Panc1 (cell line): ENCODE measurements around the genes CAMK2N1 and KIF17.

DNA sequence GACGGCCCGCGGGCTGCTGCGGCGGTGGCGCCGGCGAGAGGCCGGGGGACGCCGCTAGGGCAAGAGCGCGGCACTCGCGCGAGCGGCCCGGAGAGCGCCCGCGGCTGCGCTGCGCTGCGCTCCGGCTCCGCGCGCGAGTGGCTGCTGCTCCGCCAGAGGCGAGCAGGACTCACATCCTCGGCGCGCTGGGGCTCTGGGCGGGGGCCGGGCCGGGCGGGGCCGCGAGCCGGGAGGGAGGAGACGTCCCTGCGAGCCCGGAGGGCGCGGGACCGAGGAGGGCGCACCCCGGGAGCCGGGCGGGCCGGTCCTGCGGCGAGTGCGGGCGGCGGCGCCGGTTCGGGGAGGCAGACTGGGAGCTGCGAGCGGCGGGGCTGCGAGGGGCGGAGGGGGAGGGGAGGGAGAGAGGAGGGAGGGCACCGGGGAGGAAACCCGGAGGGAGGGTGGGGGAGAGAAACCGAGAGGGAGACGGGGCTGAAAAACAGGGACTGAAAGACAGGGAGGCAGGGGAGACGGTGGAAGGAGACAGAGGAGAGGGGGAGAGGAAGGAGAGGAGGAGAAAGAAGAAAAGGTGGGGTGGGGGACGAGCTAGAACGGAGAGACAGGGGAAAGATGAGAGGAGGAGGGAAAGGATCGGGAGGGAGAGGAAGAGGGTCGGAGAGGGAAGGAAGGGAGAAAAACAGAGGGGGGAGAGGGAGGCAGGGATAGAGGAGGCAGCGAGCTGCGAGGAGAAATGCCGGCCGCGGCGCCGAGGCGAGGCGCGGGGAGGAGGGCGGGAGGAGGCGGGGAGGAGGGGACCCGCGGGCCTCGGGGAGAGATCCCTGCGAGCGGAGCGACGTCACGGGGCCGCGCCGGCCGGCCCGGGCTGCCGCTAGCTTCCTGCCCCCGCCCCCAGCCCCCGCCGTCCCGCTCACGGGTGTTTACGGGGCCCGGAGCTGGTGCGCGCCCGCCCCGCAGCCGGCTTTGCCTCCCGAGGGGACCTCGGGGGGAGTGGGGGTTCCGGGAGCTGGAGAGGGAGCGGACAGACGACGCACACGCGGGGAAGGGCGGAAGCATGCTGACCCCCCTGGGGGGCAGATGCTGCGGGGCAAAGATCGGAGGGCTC, at the start of gene CAMK2N1:
CAMK2N1 (minus strand) TSS at position 732 of the 1,102 bp plus-strand sequence.
- RRBS, 2 experiments: 1 to 5% methylated on average over 42 to 53 of the region's 123 CpGs

- RRBS, 2 experiments: 16 to 22% methylated on average over 25 of the region's 44 CpGs
Observed at GRCh38 chr1:20486588-20487781, 975 bp upstream of the CAMK2N1 start.

- RRBS, 2 experiments: no CpG with 5 or more reads among the region's 6 CpGs
Observed at GRCh38 chr1:20601146-20601882, 12.4 kb downstream of the CDA start.

- RRBS, 2 experiments: 1 to 19% methylated on average over 20 to 32 of the region's 119 CpGs
Observed at GRCh38 chr1:20717384-20718422, at the start of gene KIF17. Gene KIF17 (minus strand): TSS chr1:20718007.

DNA sequence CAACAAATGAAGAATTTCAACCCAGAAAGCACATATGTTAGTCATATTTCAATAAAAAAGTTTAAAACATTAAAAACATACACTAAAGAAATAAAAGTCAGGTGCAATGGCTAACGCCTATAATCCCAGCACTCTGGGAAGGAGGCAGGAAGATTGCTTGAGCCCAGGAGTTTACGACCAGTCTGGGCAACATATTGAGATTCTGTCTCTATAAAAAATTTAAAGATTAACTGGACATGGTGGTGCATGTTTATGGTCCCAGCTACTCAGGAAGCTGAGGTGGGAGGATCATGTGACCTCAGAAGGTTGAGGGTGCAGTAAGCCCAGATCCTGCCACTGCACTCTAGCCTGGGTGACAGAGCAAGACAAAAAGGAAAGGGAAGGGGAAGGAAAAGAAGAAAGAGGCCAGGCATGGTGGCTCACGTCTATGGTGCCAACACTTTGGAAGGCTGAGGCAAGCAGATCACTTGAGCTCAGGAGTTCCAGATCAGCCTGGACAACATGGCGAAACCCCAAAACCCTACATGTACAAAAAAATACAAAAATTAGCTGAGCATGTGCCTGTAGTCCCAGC, 88.5 kb upstream of the HP1BP3 start:
- RRBS, 2 experiments: no CpG with 5 or more reads among the region's 4 CpGs

GRCh38 chr1:20985792-20986419, 190.8 kb downstream of the EIF4G3 start:
- RRBS, 2 experiments: no CpG with 5 or more reads among the region's 3 CpGs

DNA sequence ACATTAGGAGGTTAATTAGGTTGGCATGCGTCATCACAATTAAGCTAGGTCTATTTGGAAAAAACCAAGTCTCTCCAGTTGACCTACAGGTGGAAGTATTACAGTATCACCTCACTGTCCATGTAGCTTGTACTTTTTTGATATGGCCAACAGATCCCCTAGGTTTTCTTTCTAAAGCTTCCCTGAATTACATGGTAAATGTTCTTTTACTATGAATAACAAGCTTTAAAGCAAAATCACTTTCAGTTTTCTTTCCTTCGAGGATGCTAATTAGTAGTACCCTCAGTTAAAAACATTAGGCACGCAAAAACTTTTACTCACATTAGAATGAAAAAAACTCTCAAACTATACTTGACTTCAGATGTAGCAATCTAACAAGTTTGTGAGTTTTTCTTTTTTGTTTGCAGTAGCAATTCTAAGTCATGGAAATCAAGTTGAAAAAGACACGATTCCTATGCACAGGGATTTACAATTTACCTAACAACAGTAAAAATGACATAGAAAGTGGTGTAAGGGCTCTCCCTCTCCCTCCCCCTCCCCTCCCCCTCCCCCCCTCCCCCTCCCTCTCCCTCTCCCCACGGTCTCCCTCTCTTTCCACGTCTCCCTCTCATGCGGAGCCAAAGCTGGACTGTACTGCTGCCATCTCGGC, 153.9 kb downstream of the EIF4G3 start:
- RRBS, 2 experiments: no CpG with 5 or more reads among the region's 8 CpGs

GRCh38 chr1:21167136-21167720, 9.5 kb downstream of the EIF4G3 start:
- RRBS, 2 experiments: no CpG with 5 or more reads among the region's 10 CpGs

DNA sequence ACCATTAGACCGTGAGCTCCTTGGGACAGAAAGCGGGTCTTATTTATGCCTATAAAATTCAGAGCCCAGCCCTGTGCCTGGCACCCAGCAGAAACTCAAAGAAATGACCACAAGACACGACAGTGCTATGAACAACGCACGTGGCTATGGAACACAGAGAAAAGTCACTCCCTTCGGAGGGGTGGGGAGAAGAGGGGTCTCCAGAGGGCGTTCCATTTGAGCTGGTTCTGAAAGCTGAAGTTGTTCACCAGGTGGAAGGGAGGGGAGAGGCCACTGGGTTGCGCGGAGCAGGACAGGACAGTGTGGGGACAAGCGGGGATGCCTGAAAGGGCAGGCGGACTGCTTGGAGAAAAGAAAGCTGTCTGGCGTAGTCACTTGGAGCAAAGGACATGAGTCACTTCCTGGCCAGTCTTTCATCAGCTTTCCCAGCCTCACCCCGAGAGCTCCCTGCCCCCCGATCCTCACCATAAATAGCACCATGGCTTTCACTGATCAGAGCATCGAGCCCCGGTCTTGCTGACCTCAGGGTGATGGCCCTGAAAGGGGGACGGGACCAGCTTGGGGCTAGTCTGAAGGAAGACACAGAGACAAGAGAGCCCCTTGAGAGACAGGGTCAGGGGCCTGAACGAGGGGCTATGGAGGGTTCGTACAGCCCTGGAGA, 28.5 kb downstream of the ECE1 start:
- RRBS, 2 experiments: no CpG with 5 or more reads among the region's 19 CpGs

- RRBS, 2 experiments: no CpG with 5 or more reads among the region's 15 CpGs
Observed at GRCh38 chr1:21324373-21325234, 34.3 kb upstream of the ECE1 start.

DNA sequence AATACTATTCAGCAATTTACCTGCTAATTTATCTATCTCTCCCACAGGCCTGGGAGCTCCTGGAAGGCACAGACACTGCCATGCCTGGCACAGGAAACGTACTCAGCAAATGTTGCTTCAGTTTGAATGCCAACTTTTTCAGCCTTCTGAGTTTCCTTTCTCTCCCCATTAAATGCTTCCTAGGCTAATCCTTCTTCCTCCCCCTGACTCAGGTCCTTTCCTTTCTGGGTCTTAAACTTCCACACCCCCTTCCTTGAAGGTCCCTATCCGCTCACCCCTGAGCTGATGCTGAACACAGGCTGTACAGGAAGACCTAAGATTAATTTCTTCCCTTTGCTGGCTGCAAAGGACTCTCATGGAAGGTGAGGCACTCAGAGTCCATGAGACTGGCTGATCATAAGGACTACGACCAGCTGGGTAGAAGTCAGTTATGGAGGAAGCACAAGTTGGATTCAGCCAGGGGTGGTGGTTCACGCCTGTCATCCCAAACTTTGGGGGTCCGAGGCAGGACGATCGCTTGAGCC, 40.3 kb upstream of the ECE1 start:
- RRBS, 2 experiments: no CpG with 5 or more reads among the region's 7 CpGs

GRCh38 chr1:21331950-21332606, 41.8 kb upstream of the ECE1 start:
- RRBS, 2 experiments: no CpG with 5 or more reads among the region's 6 CpGs

DNA sequence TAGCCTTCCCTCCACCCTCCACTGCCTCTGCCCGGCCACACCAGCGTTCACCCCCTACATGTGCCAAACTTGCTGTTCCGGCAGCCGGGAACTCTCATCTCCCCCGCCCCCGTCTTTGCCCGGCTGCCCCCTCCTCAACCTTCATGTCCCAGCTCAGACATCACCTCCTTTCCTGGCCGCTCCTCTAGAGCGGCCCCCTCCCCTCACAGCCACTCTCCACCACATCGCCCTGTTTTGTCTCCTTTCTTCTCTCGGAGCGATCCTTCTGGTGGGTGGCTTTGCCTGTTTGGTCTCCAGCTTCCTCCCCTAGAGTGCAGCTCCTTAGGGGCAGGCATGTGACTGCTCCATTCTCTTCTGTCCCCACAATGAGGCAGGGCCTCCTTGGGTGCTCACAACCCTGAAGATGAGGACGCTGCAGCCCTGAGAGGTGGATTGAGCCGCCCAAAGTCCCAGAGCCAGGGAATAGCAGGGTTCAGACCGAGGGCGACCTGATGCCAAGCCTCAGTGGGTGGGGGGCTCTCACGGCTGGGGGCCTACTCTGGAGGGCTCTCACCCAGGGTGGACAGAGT, 44.9 kb upstream of the ECE1 start:
- RRBS, 2 experiments: 2 to 16% methylated on average over 5 of the region's 17 CpGs

DNA sequence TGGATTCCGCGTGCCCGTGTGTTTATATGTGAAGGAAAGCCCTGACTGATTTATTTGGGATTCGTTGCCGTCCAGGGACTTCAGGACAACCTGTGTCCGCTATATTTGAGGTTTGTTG, 55.9 kb upstream of the ECE1 start:
- RRBS, 2 experiments: no CpG with 5 or more reads among the region's 6 CpGs

DNA sequence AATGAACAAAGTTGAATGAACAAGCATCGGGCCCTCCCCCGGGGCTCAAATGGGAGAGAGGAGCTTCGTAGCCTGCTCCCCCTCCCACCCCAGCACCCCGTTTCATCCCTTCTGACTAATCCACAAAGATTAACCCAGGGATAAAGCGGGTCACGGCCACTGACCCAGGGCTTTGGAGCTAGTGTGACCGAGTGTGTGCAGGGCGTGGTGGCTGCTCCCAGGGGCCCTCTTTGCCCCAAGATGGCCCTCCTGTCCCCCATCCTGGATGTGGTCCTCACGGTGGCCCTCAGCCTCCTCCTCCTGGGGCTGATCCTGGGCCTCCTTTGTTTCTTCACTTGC, 37.9 kb downstream of the ALPL start:
- RRBS, 2 experiments: no CpG with 5 or more reads among the region's 9 CpGs

- RRBS, 2 experiments: no CpG with 5 or more reads among the region's 22 CpGs
Observed at GRCh38 chr1:21602608-21603259, 66.4 kb downstream of the RAP1GAP start.

GRCh38 chr1:21641826-21642405, 27.2 kb downstream of the RAP1GAP start:
- RRBS, 2 experiments: no CpG with 5 or more reads among the region's 16 CpGs

DNA sequence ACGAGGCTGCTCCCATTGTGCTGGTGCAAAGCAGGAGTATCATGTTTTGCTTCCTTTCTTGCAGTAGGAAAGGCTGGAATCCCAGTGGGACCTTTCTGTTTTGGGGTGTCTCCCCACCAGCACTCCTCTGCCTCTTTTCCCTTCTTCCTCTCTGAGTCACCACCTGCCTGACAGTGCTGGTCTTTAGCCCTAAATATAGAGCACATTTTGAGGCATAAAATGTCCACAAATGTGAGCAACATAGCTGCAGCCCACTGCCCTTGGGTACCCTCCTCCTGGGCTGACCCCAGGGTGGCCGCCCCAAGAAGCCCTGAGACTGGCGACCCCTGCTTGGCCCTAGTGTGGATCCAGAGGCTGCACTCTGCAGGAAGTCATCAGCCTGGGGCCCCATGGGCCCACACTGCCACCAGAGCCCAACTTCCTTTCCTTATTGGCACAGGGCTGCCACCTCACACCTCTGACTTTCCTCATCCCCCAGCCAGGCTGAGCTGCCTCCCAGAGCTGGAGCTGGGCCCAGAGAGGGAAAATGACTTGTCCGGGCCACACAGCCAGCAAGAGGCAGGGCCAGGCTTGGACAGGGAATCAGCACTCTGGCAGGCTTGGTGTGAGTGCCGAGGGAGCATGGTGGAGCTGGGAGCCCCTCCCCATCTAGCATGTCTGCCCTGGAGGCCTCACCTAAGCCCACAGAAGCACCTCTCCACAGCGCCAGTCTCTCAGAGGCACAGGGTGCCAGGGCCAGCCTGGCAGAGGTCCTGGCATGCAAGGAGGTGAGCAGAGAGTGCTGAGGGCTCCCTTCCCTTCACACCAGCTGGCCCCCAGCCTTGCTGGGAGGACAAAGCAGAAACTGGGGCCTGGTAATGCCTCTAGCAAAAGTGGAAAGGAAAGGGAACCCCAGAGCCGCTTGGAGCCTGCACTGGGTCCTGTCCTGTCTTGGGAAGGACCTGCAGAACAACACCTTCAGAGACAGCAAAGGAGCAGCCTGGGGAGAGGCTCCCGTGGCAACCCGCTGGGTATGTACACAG, 3.4 kb downstream of the RAP1GAP start:
- RRBS, 2 experiments: no CpG with 5 or more reads among the region's 9 CpGs

DNA sequence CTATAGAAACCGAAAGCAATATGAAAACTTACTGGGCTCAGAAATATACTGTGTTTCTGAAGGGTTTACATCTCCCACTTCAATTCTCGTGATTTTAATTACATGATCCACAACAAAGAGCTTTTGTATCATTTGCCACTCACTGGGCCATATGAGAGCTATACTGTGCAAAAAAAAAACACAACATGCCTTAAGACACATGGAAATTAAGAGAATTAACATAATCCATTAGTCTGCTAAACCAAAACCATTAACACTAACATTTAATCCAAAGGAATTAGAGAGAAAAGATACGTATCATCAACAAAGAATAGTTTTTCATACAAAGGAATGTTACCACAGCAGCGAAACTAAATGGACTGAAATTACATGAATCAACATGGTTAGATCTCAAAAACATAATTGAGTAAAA, 35.1 kb upstream of the RAP1GAP start:
- RRBS, 2 experiments: no CpG with 5 or more reads among the region's 4 CpGs